ENCODE results near the genes H2AX and CBL.

GRCh38 chr11:119065420-119065786 is 2.2 kb upstream of the VPS11 start:
- PRO-cap: no peak

DNA sequence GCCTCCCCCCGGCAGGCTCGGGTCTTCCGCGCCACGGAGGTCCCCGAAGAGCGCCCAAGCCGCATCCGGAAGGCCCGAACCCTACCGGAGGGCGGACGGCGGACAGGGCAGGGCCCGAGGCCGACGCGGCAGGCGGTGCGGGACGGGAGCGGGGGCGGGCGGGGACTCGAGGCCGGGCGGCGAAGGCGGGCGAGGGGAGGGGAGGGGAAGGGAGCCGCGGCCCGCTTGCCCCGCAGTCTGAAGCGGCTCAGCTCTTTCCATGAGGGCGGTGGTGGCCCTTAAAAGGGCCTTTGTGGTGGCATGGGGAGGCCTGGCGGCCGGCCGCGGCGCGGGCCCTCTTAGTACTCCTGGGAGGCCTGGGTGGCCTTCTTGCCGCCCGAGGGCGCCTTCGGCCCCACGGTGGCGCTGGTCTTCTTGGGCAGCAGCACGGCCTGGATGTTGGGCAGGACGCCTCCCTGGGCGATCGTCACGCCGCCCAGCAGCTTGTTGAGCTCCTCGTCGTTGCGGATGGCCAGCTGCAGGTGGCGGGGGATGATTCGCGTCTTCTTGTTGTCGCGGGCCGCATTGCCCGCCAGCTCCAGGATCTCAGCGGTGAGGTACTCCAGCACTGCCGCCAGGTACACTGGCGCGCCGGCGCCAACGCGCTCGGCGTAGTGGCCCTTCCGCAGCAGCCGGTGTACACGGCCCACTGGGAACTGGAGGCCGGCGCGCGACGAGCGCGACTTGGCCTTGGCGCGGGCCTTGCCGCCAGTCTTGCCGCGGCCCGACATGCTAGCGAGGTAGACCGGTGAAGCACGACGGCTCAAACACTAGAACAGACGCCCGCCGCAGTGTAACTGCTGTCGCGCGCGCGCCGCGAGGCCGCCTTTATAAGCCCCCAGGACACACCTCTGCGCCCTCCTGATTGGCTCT is at the start of gene H2AX:
Gene H2AX, minus strand, starts transcription at position 841 of the 912 bp plus-strand sequence.
- PRO-cap: bidirectional peak, plus-strand start at position 105 of the sequence, minus-strand start at position 83 of the sequence; unidirectional peak, minus-strand start at position 349 of the sequence; unidirectional peak, minus-strand start at position 401 of the sequence; unidirectional peak, minus-strand start at position 841 of the sequence

DNA sequence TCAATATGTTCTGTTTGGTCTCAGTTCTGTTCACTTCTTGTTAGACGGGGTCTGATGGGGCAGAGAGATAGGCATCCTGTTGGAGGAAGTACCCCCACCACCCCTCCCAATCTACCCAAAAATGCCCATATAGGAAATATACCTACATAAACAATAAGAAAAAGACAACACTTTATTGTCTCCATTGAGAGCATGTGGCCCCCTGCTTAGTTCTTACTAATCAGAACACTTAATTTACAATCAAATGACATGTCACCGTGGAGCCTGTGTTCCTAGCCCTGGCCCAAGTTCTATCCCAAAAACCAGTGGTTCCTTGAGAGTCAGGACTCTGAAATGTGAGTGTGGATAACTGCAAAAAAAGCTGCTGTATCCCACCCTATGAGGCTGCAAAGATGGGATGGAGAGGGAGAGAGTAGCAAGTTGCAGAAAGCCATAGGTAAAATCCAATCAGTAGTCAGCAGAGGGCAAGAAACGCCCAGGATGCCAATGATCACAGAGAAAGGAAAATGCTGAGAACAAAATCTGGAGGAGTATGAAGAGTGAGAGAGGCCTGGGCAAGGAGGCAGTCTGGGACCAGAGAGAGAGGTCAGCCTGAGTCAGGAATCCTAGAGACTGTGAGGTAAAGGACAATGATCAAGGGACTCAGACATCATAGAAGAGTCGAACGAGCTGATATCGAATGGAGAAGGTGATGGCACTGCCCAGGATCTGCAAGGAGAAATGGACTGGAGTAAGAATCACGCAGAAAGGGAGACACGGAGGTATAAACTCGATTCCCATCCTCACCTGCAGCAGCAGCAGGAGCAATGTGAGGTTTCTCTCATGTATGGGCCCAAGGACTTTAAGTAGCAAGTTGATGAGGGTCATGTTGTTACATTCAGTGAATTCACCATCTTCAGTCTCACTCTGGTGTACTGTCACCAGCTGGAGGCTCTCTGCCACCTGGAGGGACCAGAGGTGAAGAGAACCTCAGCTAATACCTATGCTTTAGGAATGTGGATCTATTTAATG is 1.4 kb upstream of the H2AX start:
- PRO-cap: no peak

- PRO-cap: unidirectional peak, minus-strand start at chr11:119125977
Observed at GRCh38 chr11:119125609-119126233, 4.3 kb downstream of the HINFP start.

- PRO-cap: bidirectional peak, plus-strand start at chr11:119206061, minus-strand start at chr11:119205879; bidirectional peak, plus-strand start at chr11:119206312, minus-strand start at chr11:119206213
Observed at GRCh38 chr11:119205389-119206465, at the start of gene CBL. CBL (plus strand) TSS chr11:119206339.

DNA sequence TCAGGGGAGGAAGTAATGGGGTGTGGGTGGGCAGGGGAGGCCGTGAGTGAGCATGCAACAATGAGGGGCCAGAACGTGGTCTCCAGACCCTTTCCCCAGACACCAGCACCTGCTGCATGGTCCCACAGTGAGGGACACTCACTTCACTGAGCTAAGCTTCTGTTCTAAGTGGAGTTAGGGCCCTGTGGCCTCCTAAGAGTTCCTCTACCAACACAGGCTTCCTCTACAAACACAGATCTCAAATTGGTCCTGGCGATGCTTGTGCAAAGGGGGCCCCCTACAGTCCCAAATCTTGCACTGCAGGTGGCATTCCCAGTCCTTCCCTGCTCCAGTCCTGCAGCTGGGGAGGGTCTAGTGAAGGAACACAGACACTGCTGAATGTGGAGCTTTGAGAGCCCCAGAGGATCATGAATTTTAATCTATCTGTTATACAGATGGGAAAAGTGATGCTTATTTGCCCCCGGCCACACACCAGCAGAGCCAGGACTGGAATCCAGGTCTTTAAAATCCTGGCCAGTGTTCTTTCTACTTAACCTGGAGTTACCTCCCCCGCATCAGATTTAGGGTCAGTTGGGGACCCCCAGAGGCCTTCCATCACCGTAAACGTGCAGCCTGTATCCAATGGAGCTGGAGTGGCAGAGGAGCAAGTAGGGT is 7.3 kb downstream of the USP2 start:
- PRO-cap: no peak

- PRO-cap: no peak
Observed at GRCh38 chr11:119422332-119423109, 451 bp downstream of the THY1 start.

DNA sequence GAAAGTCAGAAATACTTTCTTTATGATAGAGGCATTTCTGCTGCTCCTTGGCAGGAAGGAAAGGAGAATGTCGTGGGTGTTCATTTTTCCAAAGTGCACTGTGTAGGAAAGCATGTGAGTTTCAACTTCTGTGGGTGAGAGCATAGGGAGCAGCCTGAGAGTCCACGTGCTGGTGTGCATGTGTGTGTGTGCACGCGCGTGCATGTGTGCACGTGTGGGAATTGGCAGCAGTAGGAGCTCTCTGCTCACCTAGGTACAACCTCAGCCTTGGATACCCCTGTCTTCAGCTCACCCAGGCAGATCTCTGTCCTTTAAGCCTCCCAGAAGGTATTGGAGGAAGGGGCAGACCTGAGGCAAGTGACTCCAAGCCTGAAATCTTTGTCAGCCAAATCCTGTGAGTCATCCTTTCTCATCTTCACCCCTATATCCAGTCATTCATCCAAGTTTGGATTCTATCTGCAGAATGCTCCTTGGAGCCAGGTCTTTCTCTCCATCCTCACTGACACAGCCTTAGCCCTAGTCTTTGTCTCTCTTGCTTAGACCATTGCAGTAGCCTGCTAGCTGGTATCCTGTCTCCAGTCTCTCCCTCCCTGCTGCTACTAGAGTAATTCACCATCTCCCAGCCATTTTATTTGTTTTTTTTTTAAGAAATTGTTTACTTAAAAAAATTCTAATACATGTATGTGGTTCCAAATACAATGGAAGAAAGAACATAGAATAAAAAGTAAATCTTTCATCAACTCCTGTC is 10.3 kb upstream of the THY1 start:
- PRO-cap: no peak

GRCh38 chr11:119677281-119678021 is 51.5 kb downstream of the NECTIN1 start:
- PRO-cap: no peak

DNA sequence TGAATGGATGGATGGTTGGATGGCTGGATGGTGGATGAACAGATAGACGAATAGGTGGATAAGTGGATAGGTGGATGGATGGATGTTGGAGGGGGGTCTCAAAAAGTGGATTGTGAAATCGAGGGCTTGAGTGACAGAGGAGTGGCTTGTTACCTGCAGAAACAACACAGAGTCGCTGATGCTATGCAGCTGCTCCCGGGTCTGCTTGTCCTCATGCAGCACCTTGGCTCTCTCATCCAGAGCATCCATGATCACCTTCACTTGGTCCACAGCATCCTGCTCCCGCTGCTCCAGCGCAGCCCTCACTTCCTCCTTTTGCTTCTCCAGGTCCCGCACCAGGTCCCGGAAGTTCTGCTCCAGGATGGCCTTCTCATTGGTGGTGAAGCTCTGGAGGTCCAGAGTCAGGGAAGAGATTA is 10.7 kb downstream of the TRIM29 start:
- PRO-cap: no peak

- PRO-cap: no peak
Observed at GRCh38 chr11:120224353-120224776, 13.5 kb downstream of the OAF start.

DNA sequence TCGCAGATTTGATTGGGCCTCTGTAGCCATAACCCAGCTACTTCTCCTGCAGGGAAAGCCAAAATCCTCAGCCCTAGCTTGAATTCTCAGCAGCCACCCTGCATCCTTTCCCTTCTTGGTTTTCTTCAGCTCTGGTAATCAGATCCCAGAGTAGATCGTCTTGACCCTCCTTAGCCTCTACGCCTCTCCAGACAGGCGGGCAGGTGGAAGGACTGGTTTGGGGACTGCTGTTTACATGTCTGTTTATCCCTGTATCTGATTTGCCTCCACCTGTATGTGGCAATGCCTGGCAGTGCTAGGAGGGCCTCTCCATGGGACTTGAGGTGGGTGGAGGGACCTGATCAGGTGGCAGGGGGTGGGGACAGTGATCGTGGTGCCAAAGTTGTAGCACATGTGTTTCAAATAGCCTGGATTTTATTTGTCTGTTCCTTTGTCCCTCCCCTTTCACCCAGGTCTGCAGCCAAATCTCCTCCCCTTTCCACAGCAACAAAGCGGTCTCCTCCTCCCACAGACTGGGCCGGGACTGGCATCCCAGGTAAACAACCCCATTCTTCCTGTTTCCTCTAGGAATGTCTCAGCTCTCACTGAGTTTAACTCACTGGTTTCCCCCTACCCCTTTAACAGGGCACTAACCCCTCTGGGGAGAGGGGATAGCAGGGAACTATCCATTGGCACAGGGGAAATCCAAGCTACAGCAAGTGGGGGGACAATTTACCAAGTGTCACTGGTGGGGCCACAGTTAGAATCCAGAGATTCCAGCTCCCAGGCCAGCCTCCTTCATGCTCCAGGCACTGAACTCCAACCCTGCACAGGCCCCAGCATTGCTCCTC is 23.1 kb upstream of the TLCD5 start:
- PRO-cap: no peak

- PRO-cap: no peak
Observed at GRCh38 chr11:120325943-120326231, 788 bp downstream of the TLCD5 start.

GRCh38 chr11:120331604-120332194 is 4.5 kb upstream of the ARHGEF12 start:
- PRO-cap: no peak

- PRO-cap: no peak
Observed at GRCh38 chr11:120334892-120335444, 1.2 kb upstream of the ARHGEF12 start.

DNA sequence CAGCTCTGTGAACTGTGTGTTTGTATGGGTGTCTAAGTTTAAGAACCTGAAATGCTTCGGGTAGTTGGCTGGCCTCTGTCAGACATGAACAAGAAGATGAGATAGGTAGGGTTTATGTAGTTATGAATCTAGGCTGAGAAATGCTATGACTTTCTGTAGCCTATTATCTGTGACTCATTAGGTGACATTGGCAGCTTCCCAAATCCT is 29.5 kb upstream of the GRIK4 start:
- PRO-cap: no peak

- PRO-cap: no peak
Observed at GRCh38 chr11:120532392-120533281, 21.1 kb downstream of the GRIK4 start.

DNA sequence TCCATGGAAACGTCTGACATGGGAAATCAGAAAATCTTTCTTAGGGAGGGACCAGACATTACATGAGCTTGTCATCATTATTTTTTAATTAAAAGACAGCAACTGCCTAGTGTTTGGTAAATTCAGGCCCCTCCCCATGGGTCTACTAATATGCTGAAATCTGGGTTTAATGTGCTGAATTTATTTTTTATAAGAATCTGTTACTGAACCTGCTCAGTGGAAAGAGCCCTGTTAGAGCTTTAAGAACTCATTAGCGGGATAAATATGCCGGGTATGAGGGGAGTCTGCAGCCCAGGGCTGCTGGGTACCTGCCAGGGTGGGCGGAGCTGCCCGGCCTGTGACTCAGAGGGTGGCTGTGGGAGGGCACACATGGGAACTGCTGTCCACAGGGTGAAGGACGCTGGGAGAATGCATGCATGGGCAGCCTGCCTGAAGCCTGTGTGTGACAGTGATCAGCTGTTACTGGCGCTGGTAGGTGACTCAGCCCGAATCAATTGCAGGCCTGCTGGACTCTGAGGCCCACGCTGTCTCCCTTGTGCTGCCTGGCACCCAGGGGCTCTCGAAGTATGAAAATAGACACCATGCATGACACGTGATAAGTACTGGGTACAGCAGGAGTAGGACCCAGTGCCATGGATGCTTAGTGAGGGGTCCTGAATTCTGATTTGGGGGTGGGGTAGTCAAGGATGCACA is 36.2 kb downstream of the GRIK4 start:
- PRO-cap: no peak

DNA sequence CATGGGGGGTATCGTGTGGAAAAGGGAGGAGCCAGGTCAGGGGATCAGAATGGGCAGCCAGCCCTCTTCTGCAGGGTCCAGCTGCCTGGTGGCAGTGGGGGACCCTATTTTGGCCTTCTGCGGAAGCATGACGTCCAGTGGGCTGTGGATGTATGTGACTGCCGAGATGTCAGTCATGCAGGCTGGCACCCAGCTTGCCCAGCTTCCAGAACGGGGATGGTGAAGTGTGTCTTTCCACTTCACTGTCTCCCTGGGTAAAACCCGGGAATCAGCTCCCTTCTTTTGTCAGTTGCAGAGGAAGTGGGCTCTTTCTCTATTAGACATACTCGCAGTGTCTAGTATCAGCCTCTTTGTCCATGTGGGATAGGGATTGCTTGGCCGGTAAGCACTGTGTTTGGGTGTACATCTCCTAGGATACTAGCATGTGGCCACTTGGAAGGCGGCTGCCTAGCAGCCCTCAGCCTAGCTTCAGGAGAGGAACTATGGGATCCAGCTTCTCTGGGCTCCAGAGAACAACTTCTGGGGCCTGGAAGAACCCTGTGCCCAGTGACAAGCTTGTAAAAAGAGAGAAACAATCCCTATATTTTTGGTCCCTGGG is 51.4 kb downstream of the GRIK4 start:
- PRO-cap: no peak

- PRO-cap: no peak
Observed at GRCh38 chr11:120683438-120683862, 171.9 kb downstream of the GRIK4 start.

Data from ileum (tissue), 1 donor.